Mesangial cell (primary cell): ENCODE measurements around a stretch of chr9.

DNA sequence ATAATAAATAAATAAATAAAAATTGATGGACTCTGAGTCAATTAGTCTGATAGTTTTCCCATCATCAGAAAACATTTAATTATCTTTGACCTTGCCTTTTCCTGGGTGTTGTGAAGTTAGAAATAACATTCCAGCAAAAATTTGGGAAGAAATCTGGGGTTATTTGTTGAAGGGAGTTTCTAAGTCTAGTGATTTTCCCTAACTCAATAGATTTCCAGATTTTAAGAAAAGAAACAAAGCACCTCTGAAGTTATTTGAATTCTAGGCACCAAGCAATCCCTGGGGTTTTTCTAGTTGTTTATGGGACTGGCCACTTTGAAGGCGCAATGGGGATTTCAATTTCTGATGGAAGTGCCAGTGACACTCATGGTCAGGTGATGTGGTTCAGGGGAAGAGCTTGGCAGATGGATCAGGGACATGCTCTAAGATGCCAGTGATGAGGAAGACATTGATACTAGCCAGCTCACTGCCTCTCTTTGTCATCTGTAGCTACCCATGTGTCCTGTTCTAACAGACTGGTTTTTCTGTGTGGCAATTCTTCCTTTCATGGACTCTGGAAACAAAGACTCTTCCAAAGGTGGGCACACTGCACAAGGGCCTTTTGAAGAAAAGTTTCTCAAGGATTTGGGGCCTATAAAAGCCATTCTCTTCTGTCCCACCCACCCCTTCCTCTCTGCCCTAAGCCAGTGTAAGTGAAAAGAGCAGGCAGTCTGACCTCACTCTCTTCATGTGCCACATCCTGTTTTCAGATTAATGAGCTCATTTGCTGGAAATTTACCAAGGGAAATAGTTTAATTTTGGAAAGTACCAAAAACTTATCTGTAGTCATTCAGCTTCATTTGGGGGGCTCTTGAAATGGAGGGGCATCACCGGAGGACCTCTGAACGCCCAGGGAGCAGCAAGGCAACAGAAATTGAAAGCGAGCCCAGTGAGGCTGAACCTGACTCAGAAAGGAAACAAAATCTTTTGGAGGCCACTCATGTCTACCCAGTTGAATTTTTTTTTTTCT lies 4.7 kb upstream of the TRAF1 start:
- RAMPAGE, long total RNA: no peak

- RAMPAGE, long total RNA: no peak
These were observed 47.5 kb downstream of the C5 start for GRCh38 chr9:121002565-121002985.

- RAMPAGE, long total RNA: no peak
These were observed 1.8 kb upstream of the CNTRL start for GRCh38 chr9:121072928-121073423.

DNA sequence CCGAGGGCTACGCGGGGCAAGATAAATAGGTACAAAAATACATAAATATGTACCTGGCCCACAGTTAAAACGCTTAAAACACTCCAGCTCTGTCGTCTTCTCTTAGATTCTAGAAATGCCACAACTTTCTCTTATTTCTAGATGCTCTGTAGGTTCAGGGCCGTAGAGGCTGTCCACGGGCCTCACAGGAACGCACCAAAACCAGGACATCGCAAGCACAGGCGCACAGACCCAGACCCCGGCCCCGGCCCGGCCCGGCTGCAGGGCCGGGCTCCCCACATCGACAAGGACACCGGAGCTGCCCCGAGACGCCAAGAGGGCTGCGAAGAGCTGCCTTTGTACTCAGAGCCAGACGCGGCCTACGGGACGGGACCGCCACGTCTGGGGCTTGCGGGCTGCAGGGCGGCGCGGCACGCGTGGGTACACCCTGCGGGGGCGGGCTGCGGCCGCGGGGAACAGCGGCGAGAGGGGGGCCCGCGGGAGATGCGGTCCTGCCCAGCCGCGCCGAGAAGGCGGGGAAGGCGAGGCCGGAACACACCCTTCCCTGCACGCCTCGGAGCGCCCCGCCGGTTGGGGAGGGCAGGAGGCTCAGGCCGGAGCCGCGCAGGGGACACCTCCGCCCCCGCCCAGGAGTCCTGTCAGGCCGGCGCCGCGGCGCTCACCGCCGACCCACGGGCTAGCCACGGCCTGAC lies 700 bp downstream of the RAB14 start:
- RAMPAGE, long total RNA: no peak

GRCh38 chr9:121240213-121240827 lies 27.6 kb upstream of the GSN start:
- RAMPAGE, long total RNA: no peak

GRCh38 chr9:121309521-121310226 lies 41.7 kb downstream of the GSN start:
- RAMPAGE, long total RNA: no peak

GRCh38 chr9:121313526-121314094 lies 45.6 kb downstream of the GSN start:
- RAMPAGE, long total RNA: no peak

DNA sequence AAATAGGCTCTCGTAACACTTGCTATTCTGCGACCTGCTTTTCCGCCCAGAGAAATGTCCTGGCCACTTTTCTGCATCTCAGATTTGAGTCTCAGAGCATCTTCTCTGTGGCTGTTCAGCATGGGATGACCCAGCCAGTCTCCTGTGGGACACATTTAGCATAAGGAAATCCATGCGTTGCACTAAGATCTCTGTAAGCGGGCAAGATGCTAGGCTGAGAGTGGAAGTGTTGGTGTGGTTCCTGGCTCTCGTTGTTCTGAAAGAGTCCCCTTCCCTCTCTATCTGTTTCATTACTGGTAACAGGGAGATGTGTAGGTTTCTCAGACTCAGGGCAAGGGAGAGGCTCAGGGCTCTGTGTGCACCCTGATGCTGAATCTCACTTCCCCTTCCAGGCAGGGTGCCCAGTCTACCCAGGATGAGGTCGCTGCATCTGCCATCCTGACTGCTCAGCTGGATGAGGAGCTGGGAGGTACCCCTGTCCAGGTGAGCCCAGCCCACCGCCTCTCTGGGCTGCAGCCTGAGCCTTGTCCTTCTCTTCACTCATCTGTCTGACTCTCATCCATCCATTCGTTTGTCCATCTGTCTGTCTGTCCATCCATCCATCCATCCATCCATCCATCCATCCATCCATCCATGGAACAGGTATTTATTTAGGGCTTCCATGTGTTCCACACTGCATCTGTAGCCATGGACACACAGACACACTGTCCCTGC lies 45.7 kb downstream of the STOM start:
- RAMPAGE, long total RNA: no peak

DNA sequence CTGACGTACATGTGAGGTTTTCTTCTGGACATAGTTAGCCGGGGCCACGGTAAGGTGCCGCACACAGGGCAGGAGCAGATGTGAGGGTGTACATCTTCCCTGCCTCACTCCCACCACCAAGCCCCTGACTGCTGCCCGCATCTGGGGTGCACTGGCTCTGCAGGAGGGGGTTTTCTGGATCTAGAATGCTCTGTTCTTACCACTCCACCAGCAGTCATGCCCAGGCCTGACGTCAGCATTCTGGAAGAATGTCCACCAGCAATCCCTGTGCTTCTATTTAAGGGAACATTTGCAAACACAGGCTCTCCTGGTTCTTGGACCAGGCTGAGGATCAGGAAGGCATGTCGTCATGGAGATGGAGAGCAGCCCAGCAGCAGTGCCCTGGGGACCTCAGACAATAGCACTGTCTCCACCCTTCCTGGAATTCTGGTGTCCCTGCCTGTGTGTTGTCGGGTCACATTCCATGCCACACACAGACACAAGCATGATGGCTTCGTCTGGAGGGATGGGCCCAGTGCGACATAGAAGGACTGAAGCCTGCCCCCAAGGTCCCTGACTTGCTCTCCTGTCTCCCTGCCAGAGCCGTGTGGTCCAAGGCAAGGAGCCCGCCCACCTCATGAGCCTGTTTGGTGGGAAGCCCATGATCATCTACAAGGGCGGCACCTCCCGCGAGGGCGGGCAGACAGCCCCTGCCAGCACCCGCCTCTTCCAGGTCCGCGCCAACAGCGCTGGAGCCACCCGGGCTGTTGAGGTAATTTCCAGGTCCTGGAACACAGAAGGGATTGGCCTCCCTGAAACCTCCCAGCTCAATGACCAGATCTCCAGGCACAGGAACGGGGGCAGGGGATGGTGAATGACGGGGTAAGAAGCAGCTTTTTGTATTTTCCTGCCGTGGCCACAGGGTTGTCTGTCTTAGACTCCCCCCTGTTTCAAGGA lies 43.9 kb downstream of the STOM start:
- RAMPAGE, long total RNA: no peak

DNA sequence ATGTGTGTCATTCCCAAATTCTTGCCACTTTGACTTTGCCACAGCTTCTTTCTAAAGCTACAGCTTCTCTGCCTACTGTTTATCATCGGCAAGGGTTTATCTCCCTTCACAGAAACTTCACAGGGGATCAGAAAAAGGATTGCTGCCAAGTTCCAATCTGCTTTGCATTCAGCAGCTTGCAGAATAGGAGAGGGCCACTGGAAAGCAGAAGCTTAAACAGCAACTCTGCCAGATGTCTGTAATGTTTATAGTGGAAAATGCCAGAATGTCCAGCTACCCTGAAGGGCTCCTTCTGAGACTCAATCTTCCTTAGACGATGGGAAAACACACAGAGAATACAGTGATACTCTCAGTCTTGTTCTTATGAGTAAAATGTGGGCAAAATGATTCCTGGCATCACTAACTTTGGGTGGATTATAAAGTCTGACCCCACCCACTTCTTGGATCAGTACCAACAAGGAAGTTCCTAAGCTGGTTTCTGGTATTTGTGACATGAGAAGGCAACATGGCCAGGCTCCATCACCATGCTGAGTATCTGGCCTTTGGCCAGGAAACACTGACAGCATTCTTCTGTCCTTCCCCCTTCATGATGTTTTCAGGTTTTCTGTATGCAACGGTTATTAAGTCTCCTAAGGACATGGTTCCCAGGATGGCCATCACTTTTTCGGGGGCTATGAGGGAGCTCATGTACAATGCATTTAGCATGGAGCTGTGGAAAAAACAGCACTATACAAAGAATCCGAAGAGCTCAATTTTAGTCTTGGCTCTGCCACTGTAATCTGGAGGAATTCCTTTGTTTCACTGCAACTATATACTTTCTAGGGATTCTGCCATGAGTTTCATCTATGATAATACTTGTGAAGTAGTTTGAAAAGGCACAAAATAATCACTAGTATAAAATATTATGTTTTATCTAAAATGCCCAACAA lies 18.8 kb downstream of the STOM start:
- RAMPAGE, long total RNA: no peak

DNA sequence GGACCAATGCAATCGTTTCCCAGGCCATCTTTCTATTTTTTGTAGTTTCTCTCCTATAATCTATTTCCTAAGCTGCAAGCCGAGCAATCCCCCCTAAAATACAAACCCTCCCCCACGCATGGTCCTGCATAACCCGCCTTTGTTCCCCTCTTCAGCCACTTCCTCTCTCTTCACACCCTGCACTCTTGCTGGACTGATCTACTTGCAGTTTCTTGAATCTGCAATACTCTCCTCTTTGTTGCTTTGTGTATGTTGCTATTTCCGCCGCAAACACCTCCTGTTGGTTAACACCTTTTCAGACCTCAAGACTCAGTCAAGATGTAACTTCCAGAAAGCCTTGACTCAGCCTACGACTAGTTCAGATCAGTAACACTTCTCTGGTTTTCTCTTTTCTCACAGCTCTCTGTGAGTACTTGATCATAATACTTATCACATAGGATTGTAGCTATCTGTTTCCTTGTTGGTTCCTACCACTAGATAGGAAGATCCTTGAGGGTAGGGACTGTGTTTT lies 16.4 kb downstream of the STOM start:
- RAMPAGE, long total RNA: no peak

GRCh38 chr9:121613036-121613596 lies 38.3 kb upstream of the DAB2IP start:
- RAMPAGE, long total RNA: no peak

- RAMPAGE, long total RNA: no peak
These were observed 25.9 kb upstream of the DAB2IP start for GRCh38 chr9:121625420-121626139.

GRCh38 chr9:121699658-121700699 lies 48.5 kb downstream of the DAB2IP start:
- RAMPAGE, long total RNA: no peak

GRCh38 chr9:121701934-121702321 lies 50.5 kb downstream of the DAB2IP start:
- RAMPAGE, long total RNA: no peak

DNA sequence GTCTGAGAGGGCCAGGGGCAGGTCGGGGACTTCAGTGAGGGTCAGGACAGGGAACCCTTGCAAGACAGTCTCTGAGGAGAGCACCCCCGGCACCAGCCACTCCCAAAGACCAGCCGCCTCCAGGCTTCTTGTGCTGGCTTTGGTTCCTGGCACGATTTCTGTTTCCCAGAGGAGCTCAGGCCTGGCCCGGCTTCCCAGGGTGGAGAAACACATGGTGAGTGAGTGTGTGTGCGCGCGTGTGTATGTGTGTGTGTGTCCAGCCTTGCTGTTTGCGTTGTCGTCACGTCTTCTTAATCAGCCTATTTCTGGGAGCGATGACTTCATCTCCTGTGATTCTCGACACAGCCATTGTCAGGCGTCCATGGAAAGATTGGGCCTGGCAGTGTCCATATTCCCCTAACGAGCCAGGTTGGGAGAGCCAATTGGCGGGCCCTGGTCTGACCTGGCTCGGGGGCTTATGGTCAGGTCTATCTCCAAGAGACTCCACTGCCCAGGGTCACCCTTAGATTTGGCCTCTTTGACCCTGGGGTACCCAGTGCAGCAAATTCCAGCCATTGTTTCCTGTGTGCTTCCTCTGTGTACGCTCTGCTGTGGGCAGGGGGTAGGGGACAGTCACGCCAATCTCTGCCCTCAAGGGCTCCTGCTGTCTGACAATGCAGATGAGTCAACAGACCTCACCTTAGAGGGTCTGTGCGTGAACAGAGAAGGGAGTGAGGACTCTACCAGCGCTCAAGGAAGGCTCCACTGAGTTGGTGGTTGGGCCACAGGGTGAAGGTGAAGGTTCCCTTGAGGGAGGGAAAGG lies 73.7 kb downstream of the DAB2IP start:
- RAMPAGE, long total RNA: no peak

DNA sequence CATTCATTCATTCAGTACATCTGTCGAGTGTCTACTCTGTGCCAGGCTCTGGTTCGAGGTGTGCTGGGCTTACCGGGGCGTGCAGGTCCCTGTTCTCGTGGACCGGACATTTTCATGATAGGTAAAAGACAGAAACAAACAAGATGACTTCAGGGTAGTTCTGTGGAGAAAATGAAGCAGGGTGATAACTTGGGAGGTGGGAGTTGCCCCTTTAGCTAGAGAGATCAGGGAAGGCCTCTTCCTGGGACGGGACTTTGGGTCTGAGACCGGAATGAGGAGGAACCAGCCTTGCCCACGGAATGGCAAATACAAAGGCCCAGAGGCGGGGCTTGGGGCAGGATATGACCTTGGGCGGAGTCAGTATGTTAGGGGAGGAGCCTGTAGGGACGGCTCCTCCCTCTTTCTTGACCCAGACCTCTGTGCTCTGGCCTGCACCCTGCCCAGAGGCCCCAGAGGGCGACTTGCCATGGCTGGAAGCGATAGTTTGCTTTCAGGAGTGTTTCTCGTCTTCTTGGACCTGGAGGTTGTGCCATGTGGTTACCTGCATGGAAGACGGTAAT lies 85.4 kb downstream of the DAB2IP start:
- RAMPAGE, long total RNA: no peak

- RAMPAGE, long total RNA: no peak
These were observed 86.1 kb downstream of the DAB2IP start for GRCh38 chr9:121737320-121738147.

- RAMPAGE, long total RNA: no peak
These were observed 105.6 kb downstream of the DAB2IP start for GRCh38 chr9:121756908-121757586.

DNA sequence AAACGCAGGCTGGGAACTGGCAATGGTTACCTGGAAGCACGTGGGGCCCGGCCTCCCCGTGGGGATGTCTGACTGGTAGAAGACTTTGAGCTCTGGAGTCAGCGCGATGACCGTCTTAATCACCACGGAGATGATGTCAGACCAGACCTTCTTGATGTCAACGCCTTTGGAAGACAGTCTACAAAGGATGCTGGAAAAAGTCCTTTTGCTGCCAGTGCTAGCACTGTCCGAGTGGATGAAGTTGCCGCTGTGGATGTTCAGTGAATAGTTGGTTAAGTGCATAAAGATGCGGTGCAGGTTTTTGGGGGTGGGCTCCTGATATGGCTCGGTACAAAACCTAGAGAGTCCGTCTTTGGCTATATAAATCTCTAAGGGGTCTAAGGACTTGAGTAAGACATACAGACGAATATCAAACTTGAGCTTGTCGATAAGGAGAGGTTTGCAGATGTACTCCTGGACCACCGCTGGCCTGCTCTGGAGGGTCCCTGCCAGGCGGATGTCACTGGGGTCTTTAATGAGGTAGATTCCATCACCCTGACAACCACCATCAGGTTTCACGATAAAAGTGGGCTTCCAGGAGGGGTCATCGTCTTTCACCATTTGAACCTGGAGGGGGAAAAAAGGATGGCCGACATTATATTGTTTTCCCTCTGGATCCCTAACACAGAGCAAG lies 103.8 kb downstream of the TTLL11 start:
- RAMPAGE, long total RNA: no peak